Kidney epithelial cell (primary cell): ENCODE measurements around a stretch of chr6.

- RAMPAGE, long total RNA, result no peak
- RRBS, result no CpG with 5 or more reads among the region's 6 CpGs
These were observed 91.2 kb upstream of the LGSN start for GRCh38 chr6:63410869-63411572.

GRCh38 chr6:63653910-63654686, 18.5 kb downstream of the PHF3 start:
- RAMPAGE, long total RNA, result no peak
- RRBS, result no CpG with 5 or more reads among the region's 3 CpGs

DNA sequence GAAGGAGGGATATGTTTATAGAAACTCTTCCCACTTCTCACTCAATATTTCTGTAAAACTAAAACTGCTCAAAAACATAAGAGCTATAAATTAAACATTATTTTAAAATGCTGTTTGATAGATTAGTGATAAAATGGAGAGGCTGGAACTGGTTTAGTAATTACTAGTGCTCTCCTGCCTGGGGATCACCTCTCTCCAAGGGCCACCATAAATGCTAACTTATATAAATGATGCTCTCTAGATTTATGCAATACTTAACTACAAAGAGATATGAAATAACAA, 521.6 kb upstream of the ZC3H11C start:
- RAMPAGE, long total RNA, result no peak

- RAMPAGE, long total RNA, result no peak
- RRBS, result no CpG with 5 or more reads among the region's 1 CpG
These were observed 164.5 kb downstream of the ADGRB3 start for GRCh38 chr6:68799574-68799990.

GRCh38 chr6:69138830-69139632, 503.9 kb downstream of the ADGRB3 start:
- RAMPAGE, long total RNA, result no peak
- RRBS, result no CpG with 5 or more reads among the region's 4 CpGs

- RAMPAGE, long total RNA, result no peak
- RRBS, result no CpG with 5 or more reads among the region's 6 CpGs
These were observed 71.4 kb downstream of the COL19A1 start for GRCh38 chr6:69937667-69938231.

GRCh38 chr6:70669160-70669614, 1.5 kb downstream of the SMAP1 start:
- RAMPAGE, long total RNA, result no peak
- RRBS, result no CpG with 5 or more reads among the region's 4 CpGs

GRCh38 chr6:70731978-70732734, 64.5 kb downstream of the SMAP1 start:
- RAMPAGE, long total RNA, result no peak
- RRBS, result no CpG with 5 or more reads among the region's 5 CpGs

GRCh38 chr6:70788439-70788776, 120.7 kb downstream of the SMAP1 start:
- RAMPAGE, long total RNA, result no peak
- RRBS, result no CpG with 5 or more reads among the region's 1 CpG

- RAMPAGE, long total RNA, result no peak
- RRBS, result no CpG with 5 or more reads among the region's 2 CpGs
These were observed 141.3 kb downstream of the B3GAT2 start for GRCh38 chr6:70815440-70816068.

DNA sequence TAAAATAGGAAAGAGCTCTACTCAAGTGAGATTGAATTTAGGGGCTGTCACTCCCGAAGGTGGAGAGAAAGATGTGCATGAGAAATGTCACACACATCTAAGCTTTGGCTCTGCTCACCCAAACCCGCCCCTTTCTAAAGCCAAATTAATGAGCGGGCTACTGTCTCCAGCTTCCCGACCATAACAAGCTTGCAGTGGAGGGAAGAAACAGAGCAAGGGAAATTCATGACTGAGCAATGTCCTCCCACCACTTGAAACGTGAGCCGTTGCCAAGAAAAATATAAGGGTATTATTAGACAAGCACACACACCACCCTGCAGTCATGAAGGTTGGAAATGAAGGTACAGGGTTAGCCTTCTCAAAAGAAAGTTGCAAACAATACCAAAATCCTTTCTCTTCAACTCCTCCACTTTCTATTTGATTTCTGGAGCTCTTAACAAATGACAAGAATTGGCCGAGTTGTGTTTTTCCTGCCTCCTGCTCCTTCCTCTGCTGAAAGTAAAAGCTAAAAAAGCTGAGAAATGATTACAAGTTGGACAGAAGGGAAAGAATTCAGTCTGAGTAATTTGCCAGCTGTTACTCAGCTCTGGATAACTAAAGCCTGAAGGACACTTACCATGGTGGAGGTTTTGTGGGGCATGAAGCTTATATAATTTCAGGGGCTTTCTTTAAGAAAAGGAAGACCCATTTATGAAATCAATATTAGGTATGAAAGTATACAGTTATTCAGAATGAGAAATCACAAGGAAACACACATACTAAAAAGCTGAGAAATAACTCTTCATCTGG, 151.1 kb upstream of the B3GAT2 start:
- RAMPAGE, long total RNA, result no peak
- RRBS, result no CpG with 5 or more reads among the region's 7 CpGs

GRCh38 chr6:71406063-71407363, 117.9 kb downstream of the OGFRL1 start:
- RAMPAGE, long total RNA, result no peak
- RRBS, result no CpG with 5 or more reads among the region's 7 CpGs

- RAMPAGE, long total RNA, result no peak
- RRBS, result no CpG with 5 or more reads among the region's 31 CpGs
These were observed 1.6 kb upstream of the KCNQ5 start for GRCh38 chr6:72620047-72620968.

- RAMPAGE, long total RNA, result no peak
- RRBS, result no CpG with 5 or more reads among the region's 9 CpGs
These were observed 3.3 kb upstream of the OOEP start for GRCh38 chr6:73373046-73373409.

GRCh38 chr6:73422376-73422831, 27.8 kb downstream of the DDX43 start:
- RAMPAGE, long total RNA, result no peak
- RRBS, result no CpG with 5 or more reads among the region's 2 CpGs

GRCh38 chr6:73451436-73451783, 687 bp downstream of the CGAS start:
- RAMPAGE, long total RNA, result no peak
- RRBS, result 2% methylated on average over 16 of the region's 35 CpGs

DNA sequence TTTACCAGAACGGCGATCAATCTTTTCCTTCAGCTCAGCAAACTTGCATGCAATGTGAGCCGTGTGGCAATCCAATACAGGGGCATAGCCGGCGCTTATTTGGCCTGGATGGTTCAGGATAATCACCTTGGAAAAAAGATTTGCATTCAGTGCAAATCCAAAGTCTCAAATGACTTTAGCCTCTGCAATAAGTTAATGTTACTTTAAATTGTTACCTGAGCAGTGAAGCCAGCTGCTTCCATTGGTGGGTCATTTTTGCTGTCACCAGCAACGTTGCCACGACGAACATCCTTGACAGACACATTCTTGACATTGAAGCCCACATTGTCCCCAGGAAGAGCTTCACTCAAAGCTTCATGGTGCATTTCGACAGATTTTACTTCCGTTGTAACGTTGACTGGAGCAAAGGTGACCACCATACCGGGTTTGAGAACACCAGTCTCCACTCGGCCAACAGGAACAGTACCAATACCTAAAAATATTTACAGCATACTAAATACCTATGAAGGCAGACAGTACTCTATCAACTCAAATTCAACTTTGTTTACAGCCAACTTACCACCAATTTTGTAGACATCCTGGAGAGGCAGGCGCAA, 2.6 kb downstream of the EEF1A1 start:
- RAMPAGE, long total RNA, result no peak
- RRBS, result no CpG with 5 or more reads among the region's 14 CpGs

DNA sequence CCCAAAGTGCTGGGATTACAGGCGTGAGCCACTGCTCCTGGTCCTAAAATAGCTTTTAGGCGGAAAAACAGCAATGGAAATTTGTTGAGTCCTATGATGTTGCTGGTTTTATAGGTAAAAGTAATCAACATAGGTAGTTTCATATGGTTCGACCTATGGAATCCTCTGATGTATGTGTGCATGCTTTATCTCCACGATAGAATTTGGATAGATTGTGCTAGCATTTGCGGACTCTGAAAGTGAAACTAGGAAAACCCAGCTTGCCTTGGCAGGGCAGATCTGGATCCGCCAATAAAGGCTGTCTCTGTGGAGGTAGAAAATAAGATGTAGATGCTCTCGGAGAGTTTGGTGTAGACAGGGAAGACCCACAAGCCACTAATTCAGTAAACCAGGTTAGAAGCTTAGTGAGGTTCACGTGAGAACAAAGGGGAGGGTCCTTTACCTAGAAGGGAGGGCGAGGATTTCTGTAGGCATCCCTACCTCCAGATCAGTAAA, 1.0 kb upstream of the SLC17A5 start:
- RAMPAGE, long total RNA, result no peak
- RRBS, result no CpG with 5 or more reads among the region's 9 CpGs

- RAMPAGE, long total RNA, result no peak
- RRBS, result no CpG with 5 or more reads among the region's 5 CpGs
These were observed 25.0 kb downstream of the COL12A1 start for GRCh38 chr6:75180832-75181292.

- RAMPAGE, long total RNA, result no peak
- RRBS, result no CpG with 5 or more reads among the region's 4 CpGs
These were observed 26.3 kb downstream of the FILIP1 start for GRCh38 chr6:75467298-75467715.